ENCODE measurements around a stretch of chr5.

GRCh38 chr5:39176616-39177606 lies 42.5 kb downstream of the FYB1 start:
- PRO-cap, result bidirectional peak, plus-strand start at chr5:39177357, minus-strand start at chr5:39177212

DNA sequence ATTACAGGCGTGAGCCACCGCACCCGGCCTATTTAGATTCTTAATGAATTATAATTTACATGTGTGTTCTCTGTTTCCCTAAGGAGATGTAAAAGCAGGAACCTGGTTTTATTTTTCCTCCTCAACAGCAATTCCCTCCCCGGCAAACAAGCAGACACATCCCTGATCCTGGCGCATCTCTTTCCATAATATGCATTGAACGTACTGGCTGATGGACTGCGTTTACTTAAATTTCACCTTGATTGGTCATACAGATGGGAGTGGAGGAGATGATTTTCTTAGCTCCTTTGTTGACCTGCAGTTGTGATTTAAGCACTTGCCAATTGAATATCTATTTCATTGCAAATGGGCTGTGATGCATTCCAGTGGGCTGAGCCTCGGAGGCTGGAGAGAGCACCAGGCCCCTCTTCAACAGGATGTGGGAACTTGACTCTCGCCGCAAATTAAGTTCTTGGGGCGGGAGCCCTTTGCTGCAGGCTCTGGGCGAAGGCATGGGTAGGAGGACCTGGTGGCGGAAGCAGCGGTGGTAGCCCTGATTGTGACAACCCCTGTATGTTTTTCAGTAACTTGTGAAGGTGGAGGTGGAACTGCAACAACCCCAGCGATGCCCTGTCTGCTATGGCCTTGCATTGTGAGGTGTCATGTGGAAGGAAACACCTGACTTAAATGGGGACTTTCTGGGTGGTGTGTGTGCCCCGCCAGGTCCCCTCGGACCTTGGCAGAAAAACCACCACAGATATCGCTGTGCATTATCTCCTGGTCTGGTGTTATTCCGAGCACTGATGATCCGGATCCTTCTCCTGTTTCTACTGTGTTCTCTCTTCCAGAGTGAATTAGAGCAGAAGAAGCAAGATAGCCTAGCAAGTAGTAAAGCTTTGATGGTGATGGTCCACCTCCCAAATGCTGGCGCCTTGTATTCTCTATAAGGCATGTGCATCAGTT lies 9.5 kb downstream of the FYB1 start:
- PRO-cap, result bidirectional peak, plus-strand start at position 565 of the sequence, minus-strand start at position 418 of the sequence

DNA sequence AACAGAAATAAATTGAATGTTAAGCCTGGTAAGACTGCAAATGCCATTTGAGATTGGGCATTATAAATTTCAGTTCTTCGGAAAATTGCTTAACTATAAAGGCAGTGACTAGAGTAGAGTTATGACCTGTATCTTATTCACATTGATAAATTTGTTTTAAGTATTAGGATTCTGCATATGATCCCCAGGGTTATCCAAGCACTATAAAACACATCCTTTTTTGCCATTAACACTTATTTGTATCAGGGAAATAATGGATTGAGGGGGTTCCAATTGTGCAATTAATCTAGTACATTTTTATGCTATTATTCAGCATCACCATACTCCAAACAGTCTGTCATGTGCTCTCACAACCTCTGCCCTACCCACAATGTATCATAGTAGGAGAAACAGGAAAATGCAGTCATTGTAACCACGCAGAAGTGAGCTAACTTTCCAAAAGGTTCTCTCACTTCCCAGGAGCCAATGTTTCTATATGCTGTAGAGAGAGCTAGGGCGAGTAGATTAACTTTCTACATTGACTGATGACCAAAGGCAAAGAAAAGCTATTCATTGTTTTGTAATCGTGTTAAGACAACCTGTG lies 29.9 kb downstream of the DAB2 start:
- PRO-cap, result no peak

GRCh38 chr5:39398930-39399956 lies 25.5 kb downstream of the DAB2 start:
- PRO-cap, result no peak

GRCh38 chr5:39400777-39401182 lies 24.0 kb downstream of the DAB2 start:
- PRO-cap, result no peak

DNA sequence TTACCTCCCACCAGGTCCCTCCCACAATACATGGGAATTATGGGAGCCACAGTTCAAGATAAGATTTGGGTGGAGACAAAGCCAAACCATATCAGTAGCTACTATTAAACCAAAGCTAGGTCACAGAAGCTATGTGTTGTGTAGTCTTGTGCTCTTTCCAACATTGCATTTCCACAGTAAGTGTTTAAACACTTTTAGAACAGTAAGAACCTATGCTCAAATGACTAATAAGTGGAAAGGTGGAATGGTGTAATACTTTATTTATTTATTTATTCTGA lies 22.7 kb downstream of the DAB2 start:
- PRO-cap, result no peak

- PRO-cap, result no peak
Observed at GRCh38 chr5:39427367-39427880, 2.6 kb upstream of the DAB2 start.

DNA sequence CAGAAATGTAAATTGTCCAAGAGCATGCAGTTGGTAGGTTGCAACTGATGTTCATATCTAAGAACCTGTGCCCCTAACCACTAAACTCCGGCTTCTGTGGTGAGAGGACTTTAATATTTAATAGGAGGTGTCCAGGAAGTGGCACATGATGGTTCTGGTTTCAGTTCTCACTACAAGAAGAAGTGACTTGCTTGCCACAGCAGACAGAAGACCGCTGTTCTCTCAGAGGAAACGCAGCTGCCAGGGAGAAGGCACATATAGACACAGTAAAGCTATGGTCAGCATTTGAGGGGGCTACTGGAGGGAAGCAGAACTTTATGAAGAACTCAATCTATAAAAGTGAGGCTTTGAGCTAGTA lies 36.2 kb upstream of the DAB2 start:
- PRO-cap, result no peak

DNA sequence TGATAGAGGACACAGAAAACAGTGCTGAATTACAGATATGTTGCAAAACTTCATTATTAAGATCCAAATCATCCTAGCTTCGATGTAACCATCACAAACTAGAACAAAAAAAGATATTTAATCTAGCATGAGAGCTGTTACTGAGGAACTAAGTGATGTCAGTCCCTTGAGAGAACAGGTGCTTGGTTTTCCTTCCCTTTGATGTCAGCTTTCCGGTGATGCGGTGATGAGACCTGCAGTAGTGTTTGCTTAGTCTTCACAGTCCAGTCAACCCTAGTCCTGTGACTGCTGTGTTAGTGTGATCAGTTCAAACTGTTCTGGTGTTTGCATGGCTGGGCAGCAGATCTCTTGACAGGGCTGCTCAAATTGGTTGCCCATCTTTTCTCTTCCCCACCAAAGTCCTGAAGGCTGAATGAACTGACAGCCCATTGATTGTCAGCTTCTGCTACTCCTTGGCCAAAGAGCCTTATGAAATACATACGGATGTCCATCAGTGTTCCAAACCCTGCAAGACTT lies 608.6 kb upstream of the DAB2 start:
- PRO-cap, result bidirectional peak, plus-strand start at position 310 of the sequence, minus-strand start at position 105 of the sequence

DNA sequence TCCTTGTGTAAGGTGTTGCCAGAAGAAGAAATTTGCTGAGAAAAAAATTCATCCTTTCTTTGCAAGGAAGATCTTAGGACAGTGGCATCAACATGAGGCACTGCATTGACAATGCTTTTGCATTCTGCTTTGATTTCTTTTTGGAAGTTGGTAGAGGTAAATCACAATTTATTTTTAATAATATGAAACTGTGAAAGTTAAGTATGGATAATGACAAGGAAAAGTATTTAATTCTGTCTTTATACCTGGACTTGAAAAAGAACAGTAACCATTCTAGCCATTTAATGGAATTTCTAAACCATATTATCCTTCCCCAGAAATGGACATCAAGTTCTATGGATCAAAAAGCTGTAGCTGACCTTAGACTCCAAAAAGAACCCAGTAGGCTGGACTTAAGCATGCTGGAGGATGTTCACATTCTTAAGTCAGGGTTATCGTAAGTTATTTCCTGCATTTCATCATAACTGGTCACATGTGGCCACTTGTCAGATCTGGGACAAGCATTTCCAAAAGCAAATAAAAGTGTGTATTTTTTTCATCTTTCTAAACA lies 274.7 kb upstream of the PTGER4 start:
- PRO-cap, result no peak

- PRO-cap, result no peak
Observed at GRCh38 chr5:40418054-40418378, 261.7 kb upstream of the PTGER4 start.

DNA sequence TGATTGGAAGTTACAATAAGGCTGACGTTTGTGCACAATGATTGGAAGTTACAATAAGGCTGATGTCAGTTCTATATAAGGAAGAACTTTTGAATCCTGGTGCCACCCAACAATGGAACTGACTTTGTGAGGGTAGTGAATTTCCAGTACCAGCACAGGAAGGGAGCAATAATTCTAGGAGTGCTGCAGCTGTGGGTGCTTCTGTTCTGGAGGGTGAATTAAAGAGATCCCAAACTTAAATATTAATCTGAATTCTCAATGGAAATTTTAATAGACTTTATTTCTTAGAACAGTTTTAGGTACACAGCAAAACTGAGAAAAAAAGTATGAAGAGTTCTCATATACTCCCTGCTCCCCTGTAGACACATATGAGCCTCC lies 95.5 kb upstream of the PTGER4 start:
- PRO-cap, result no peak

GRCh38 chr5:40680247-40680664 lies 541 bp downstream of the PTGER4 start:
- PRO-cap, result unidirectional peak, plus-strand start at chr5:40680543

GRCh38 chr5:40681244-40682304 lies 1.9 kb downstream of the PTGER4 start:
- PRO-cap, result bidirectional peak, plus-strand start at chr5:40681579, minus-strand start at chr5:40681335; bidirectional peak, plus-strand start at chr5:40682078, minus-strand start at chr5:40682082; bidirectional peak, plus-strand start at chr5:40682186, minus-strand start at chr5:40682159

DNA sequence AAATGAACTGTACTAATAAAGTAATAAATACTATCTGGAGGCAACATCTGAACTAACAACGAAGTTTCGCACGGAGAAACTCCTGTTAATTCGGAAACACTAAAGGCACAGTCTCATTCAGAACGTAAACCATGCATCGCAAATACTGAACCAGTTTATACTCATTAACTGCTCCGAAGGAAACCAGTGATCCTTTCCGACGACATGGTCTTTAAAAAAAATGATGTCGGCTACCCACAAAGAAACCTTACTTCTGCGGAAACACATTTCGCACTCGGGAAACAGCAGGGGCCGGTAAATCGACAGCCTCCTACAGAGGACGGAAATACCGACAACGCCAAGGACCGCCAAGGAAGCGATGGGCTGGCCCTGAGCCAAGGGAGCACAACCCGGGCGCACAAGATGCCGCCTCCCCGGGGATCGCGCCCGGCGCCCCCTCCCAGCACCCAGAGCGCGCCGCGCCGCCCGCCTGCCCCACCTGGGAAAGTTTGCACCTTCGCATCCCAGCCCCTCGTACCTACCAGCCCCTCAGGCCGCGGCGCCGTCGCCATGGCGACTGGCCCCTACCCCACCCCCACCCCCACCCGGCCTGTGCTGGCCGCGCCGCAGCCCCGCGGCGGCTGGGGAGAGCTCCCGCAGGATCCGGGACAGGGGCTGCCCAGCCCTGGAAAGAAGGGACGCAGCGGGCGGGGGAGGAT lies 731 bp downstream of the PRKAA1 start:
- PRO-cap, result unidirectional peak, plus-strand start at position 267 of the sequence

DNA sequence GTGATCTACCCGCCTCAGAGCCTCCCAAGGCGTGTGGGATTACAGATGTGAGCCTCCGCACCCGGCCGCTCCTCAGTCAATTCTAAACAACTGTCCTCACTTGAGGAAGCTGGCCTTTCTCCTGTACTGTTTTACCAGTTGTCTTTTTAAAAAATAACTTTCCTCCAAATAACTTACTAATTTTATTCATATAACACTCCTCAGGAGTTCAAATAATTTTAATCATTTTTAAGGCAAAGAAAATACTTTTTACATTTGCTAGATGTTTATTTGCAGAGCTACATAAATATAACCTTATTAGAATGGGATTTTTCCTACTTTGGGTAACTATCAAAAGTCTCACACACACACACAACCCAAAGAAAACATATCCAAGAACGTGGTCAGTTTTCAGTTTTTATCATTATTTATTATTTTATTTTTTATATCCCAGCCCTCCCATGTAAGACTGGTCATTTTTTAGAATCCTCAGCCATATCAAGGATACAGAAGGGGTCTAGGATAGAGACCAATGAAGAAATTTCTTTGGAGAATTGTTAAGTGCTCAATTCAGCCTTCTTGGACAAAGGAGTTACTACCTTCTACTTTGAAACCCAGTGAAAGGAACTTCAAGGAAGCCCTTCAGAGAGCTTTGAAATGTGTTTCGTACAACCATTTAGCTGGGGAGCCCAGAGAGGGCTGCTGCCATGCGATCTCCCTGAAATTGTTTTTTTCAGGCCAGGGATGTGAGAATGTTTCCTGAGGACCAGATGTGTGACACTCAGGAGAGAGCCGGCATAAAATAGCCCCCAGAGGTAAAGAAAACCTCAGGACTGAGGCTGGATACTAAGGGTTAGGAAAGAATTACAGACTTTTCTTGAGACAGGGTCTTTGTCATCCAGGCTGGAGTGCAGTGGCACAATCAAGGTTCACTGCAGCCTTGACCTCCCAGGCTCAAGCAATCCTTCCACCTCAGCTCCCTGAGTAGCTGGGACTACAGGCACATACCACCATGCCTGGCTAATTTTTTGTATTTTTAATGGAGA lies 8.8 kb downstream of the RPL37 start:
- PRO-cap, result no peak

GRCh38 chr5:40827579-40828401 lies 7.2 kb downstream of the RPL37 start:
- PRO-cap, result no peak

DNA sequence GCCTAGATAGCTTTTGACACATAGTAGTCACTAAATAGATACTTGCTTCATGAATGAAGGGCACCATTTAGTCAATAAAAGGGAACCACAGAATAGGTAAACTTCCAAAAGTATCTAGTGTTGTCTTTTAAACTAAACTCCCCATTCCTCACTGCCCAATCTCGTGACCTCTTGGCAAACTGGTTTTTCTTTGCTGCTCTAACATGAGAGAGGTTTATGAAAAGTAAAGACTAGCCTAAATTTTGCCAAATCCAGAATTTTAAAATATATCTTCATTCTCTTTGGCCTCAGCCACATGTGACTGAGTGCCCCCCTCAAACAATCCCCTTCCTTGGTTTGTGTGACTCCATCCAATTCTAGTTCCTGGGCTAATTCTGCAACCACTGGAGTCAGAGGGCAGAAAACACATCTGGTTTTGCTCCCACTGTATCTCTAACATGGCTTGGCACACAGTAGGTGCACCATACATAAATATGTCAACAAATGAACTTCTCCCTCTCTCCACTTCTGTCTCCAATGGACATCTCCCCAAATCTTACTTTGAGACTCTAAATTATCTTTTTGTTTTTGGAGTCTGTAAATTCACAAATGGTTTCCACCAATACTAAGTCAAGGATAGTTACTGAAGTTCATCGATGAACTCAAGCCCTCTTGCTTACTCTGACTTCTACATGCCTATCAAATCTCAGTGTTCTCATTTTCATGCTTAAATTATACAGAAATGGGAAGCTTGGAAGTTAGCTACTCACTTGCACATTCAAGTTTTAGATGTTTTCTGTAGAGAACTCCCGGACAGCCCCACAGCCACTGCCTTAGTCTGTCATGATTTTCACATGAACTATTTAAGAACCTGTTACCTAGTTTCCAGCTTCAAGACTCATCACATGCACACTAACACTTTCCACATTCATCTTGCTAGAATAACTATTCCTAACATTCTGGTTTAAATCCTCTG lies 6.3 kb downstream of the RPL37 start:
- PRO-cap, result no peak

DNA sequence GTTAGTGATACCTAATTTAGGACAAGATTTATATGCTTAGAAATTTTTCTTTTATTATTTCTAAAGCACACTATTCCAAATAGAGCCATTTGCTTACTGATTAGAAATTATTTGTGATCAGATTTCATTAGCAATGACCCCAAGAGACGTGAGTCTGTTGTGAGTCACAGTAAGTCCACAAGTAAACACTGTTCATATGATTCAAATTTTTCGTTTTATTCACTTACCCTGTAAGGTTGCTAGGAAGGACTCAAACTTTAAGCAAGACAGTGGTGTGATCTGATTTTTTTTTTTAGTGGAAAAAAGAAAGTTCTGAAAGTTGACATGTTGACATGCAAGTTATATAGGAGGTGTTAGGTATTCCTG lies 1.2 kb downstream of the CARD6 start:
- PRO-cap, result no peak

DNA sequence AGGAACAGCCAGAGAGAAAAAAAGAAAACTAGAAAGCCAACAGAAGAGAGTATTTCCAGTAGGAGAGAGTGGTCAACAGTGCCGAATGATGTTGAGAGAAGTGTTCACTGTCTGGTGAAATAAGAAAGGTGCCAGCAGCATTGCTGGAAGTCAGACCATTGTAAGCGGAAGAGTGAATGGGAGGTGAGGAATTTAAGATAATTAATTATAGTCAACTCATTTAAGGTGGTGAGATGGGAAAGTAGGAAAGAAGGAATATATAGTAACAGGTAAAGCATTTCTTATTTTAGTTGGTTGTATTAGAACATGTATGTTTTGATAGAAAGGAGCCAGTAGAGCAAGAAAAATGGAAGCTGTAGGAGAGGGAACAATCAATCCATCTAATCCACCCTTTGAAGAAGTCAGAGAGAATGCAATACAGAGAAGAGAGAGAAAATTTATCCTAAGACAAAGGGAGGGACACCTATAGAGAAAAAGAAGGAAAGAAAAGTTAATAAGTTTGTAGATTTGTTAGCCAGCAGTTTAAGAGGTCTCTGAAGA lies 32.7 kb downstream of the C7 start:
- PRO-cap, result no peak